Occipital lobe (tissue), 2 donors: Measurements from ENCODE around the genes TESK1 and SIT1.

- RAMPAGE, long total RNA = no peak
Observed at GRCh38 chr9:34606763-34607411, 5.0 kb downstream of the RPP25L start.

DNA sequence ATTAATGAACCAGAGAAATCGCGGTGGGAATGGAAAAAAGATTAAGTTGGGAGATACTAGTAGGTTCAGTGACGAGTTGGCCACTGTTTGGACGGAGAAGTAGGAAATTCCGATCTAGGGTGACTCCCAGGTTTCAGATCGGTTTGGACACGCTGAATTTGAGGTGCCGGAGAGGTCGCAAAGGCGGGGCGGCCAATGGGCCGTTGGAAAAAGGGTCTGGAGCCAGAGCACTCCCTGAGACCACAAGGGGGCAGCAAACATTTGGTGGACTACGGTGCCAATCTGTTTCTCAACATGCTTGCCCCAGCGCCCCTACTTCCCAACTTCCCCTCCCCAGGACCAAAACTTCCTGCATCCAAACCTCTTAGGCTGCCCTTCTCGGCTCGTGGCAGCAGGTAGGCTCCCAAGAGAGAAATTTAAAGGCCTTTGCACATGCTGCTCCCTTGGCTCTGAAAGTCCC is 872 bp upstream of the RPP25L start:
- RAMPAGE, long total RNA = no peak

DNA sequence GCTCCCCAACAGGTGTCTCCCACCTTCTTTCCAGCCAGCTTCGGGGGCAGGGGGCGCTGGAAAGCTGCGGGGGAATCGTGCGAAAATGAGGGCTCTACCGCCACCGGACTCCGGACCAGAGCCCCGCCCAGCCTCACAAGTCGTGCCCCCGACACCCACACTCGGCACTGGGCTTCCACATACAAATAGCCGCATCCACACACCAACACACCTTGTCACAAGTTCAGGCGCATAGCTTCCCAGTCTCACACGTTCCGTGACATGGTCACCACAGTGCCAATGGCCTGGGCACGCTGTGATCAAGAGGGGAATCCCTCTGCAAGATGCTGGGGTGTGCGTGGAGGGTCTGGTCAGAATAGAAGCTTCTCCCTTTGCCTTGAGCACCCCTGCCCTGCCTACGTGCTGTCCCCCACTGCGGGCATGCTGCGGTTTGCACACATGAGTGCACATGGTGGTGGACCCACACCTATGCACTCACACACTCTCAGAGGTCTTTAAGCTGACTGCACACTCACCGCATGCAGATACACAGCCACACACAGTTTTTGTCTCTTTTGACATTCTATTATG is 374 bp upstream of the ARID3C start:
- RAMPAGE, long total RNA = no peak

DNA sequence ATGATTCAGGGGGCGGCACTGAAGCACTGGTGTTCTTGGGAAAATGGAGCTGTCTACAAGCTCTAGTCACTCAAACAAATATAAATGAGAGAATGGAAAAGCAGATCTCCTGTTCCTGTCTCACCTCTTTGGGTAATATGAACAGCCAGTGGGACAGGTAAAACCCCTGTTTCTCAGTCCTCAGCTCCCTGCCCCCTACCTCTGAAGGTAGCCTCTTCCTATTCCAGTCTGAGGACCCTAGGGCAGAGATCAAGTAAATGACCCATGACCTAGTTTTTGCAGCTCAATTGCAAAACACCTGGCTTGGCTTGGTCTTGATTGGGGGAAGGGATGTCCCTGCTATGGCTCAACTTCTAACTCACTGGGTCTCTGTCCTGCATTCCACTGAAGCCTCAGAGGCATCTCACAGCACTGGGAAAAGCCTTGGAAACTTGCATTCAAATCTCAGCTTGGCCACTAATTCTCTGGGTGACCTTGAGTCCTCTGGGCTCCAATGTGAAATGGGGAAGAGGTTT is 1.7 kb upstream of the GALT start:
- RAMPAGE, long total RNA = no peak

DNA sequence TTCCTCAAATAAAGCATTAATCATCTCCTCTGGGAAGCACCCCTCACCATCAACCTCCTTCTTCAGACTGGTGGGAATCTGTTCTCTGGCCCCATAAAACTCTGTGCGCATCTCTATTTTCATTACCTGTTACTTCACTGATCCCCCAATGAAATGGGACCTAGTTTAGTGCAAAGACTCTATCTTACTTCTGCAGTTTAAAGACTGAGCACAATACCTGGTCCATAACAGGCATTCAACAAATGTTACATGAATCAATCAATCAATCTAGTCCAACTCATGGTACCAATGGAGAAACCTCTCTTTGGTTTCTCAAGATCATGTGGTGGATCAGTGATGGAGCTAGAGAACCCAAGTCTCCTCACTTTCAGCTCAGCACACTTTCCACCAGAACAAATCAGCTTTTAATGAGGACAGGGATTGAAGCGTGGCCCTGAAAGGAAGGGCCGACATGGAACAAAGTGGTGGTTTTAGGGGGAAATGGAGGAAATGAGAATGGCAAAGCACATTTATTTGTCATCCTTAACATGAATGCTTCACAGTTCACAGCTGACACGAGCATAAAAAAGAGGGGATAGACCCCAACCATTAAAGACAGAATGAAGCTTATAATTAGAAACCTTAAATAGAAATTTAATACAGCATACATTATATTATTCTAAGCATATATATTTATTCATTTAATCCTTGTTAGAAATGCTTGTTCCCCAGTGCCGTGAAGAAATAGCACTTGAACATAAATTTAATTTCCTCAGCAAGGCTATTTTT is 1.7 kb upstream of the C9orf131 start:
- RAMPAGE, long total RNA = no peak

GRCh38 chr9:35044876-35045702 is 3.0 kb downstream of the C9orf131 start:
- RAMPAGE, long total RNA = no peak

DNA sequence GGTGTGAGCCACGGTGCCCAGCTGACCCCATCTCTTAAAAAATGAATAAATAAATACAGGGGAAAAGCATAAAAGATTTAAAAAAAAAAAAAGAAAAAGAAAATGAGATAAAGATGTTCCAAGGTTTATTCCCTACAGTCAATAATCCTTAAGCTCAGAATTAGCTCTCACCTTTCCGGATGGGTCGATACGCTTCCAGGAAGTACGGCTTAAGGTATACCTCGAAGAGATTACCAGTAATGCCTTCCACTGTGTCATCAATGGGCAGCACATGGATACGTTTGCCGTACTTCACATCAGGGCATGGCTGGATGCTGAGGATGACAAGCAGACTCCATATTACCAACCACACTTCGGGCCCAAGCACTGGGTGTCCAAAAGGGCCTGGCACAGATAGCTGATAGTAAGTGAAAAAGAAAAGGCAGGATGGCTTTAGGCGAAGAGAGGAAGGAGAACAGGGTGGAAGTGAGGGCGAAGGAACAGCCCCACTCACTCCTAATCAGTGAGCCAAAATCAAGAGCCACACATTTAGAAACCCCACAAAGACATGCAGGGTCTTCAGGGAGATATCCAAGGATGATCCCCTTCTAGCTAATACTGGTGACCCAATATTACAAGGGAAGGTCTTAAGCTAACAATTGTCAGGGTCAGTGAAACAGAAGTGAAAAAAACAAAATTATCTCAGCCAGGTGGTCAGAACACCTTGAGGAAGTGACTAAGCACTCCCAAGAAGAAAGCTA is 5.8 kb downstream of the VCP start:
- RAMPAGE, long total RNA = no peak

DNA sequence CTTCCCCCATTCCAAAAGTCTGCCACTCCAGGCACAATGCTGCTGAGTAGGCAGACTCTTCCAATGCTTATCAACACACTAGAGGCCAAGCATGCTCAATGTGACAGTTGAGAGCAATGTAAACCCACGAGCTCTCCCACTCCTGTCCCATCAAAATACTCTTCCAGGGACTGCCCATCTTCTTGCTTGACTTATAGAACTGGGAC is 2.3 kb downstream of the VCP start:
- RAMPAGE, long total RNA = no peak

GRCh38 chr9:35070669-35071159 is 1.7 kb downstream of the VCP start:
- RAMPAGE, long total RNA = no peak

- RAMPAGE, long total RNA = no peak
Observed at GRCh38 chr9:35175118-35175678, 13.4 kb downstream of the UNC13B start.

DNA sequence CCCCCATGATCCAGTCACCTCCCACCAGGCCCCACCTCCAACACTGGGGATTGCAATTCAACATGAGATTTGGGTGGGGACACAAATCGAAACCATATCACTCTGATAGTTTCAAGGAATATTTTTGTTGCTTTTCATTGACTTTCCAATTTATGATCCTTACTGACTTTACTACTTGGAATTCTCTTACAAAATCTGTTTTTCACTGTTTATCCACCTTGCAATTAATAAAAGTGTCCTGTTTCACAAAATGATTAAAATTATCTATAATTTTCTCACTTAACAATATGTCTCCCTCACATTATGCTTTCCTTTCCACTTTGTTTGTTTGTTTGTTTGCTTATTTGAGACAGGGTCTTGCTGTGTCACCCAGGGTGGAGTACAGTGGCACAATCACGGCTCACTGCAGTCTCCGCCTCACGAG is 46.9 kb downstream of the UNC13B start:
- RAMPAGE, long total RNA = no peak

GRCh38 chr9:35376012-35376390 is 113.9 kb upstream of the RUSC2 start:
- RAMPAGE, long total RNA = no peak

DNA sequence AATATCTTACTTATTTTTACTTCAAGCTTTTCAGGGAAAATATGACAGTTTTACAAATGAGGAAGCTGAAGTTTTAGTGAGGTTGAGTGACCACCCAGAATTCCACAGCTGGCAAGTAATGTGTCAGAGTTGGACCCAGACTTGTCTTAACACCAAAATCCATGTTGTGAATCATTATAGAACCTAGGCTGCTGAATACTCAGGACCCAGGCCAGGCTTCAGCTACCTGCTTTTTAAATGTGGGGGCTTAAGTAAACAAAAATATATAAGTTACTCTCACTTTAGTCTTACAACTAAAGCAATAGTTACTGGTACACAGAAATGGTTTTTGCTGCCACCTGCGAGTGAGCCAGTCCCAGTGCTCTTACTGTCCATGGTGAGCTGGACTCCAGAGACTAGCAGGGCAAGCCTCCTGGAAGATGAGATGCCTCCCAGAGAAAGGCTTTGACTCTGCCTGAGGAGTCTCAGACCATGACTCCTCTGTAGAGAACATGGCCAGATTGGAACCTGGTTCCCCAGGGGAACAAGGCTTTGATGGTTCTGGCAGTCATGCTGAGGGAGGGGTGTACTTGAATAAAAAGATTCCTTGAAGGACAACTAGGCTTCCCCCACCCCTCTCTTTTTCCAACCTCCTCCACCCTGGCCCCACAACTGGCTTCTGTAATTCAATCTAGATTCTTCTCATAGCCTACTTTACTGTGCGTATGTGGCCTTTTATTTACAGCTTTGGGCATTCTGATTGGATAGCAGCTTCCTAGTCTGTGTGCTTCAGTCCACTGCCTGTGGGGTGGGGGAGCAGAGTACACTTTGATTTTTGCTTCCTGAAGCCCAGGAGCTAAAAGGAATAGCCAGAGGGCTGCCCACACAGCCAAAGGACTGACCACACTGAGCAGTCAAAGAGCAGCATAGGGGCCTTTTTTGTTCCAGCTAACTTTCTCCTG is 30.2 kb downstream of the RUSC2 start:
- RAMPAGE, long total RNA = no peak

GRCh38 chr9:35561713-35562596 is 1.7 kb downstream of the FAM166B start:
- RAMPAGE, long total RNA = no peak

DNA sequence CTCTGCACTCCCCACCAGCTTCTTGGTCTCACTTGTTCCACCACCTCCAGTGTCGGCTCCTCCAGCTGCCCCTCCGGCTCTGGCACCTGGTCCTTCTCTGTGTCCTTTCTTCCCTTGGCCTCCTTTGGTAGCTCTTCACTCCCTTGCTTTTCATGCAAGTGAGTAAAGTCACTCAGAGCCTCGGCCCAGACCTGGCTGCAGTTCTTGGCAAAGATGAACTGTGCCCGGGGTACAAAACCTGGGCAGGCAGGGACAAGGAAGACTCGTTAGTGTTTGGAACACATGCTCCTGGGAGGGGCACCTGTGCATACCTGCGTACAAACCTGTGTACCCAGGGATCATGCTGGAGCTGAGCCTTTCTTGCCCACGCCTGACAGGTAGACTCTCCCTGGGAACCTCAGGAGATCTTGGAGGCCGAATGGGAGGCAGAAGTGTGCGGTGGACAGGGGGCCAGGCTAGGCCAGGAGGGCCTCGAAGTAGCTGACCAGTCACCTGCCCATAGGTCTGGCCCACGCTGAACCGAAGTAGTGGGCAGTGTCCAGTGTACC is 761 bp downstream of the FAM166B start:
- RAMPAGE, long total RNA = no peak

- RAMPAGE, long total RNA = no peak
Observed at GRCh38 chr9:35604104-35604990, 715 bp upstream of the TESK1 start.

DNA sequence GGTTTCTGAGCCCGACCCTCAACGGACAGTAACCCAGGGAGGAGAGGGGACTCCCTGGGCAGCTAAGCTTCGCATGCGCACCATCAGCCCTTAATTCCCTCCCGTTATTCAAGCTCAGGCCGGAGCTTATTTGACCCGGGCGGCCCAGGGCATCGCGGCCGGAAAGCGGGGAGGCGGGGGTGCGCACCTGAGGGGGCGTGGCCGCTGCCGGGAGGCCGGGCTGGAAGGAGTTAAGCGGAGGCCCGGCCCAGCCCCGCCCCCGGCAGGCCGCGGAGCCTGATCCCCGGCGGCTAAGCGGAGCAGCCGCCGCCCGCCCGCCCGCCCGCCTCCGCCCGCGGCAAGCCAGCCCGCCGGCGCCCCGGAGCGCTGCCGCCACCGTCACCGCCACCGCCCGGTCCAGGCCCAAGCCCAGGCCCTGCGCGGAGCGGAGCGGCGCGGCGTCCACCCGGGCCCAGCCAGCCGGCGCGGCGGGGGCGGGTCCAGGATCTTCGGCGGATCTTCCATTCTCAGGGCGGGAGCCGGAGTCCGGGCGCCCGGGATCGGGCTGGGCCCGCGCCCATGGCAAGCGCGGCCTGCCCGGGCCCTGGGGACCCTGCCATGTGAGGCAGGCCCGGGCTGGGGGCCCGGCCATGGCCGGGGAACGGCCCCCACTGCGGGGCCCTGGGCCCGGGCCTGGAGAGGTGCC is at the start of gene TESK1:
Gene TESK1, plus strand, starts transcription at position 272 of the 685 bp plus-strand sequence.
- RAMPAGE, long total RNA = no peak

DNA sequence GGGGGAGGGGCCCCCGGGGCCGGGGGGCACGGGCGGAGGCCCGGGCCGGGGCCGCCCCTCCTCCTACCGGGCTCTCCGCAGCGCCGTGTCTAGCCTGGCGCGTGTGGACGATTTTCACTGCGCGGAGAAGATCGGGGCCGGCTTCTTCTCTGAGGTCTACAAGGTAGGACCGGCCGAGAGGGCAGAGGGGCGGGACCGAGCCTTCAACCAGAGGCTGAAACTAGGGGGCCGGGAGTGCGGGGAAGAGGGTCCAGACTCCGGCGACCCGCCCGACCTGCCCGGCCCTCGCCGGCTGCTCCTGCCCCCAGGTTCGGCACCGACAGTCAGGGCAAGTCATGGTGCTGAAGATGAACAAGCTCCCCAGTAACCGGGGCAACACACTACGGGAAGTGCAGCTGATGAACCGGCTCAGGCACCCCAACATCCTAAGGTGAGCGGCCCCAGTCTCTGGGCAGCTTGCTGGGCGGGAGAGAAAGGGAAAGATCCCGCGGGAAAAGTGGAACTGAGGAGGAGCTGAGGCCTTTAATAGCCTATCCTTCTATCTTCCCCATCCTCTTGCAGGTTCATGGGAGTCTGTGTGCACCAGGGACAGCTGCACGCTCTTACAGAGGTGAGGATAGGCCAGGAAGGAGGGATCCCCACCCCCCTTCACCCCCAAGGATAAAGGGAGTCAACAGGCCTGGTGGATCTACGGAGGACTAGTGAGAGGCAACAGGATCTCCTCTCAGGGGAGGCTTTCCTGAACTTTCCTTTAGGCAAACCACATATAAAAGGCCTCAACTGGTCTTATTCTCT is 811 bp downstream of the TESK1 start:
- RAMPAGE, long total RNA = no peak

DNA sequence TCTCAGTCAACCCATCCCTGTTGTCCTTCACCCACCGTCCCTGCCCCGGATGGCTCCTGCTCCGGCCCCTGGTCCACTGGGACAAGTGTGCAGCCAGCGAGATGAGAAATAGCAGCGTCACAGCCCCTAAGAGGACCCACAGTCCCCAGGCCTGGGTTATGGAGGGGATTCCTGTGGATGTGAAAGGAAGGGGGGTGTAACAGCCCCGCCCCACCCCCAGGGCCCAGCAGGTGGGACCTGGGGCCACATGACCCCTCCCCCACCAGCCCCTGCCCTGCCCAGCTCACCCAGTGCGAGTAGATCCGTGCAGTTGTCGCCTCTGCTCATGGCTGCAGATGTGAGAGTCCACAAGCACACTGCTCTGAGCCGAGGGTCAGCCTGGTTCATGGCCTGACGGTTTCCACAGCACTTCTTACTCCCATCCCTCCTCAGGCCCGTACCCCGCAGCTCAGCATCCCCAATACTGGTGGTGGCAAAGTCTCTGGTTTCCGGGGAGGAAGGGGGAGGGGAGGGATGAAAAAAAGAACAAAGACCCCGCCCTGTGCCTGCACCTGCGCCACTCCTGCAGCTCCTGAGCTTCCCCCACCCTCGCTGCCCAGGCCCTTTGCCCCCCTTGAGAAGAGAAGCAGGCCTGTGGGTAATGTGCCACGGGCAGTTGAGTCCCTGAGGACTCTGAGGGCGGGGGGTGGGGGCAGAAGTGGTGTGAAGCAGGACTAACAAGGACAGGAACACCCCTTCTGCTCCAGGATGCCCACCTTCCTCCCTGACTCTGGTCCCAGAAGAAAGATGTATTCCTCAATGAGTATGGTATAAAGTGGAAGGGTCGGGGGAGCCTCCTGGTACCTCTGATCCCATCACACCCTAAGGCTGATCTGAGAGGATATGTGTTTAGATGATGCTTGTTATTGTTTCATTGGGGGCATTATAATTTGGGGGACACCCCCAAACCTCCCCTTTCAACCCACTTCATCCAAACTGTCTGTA is at the start of gene SIT1:
Gene SIT1, minus strand, starts transcription at position 465 of the 984 bp plus-strand sequence.
- RAMPAGE, long total RNA = no peak

- RAMPAGE, long total RNA = start-site peak on the minus strand at chr9:35657945-35658020, 16,358 and 15,181 reads in 2 replicates
Observed at GRCh38 chr9:35657641-35658090, 426 bp upstream of the CCDC107 start.